RPMI7951 (cell line): Measurements from ENCODE around the genes CTNNAL1 and MUSK.

- RAMPAGE, long total RNA, result no peak
Measured at GRCh38 chr9:109010577-109011265, 2.6 kb downstream of the CTNNAL1 start.

DNA sequence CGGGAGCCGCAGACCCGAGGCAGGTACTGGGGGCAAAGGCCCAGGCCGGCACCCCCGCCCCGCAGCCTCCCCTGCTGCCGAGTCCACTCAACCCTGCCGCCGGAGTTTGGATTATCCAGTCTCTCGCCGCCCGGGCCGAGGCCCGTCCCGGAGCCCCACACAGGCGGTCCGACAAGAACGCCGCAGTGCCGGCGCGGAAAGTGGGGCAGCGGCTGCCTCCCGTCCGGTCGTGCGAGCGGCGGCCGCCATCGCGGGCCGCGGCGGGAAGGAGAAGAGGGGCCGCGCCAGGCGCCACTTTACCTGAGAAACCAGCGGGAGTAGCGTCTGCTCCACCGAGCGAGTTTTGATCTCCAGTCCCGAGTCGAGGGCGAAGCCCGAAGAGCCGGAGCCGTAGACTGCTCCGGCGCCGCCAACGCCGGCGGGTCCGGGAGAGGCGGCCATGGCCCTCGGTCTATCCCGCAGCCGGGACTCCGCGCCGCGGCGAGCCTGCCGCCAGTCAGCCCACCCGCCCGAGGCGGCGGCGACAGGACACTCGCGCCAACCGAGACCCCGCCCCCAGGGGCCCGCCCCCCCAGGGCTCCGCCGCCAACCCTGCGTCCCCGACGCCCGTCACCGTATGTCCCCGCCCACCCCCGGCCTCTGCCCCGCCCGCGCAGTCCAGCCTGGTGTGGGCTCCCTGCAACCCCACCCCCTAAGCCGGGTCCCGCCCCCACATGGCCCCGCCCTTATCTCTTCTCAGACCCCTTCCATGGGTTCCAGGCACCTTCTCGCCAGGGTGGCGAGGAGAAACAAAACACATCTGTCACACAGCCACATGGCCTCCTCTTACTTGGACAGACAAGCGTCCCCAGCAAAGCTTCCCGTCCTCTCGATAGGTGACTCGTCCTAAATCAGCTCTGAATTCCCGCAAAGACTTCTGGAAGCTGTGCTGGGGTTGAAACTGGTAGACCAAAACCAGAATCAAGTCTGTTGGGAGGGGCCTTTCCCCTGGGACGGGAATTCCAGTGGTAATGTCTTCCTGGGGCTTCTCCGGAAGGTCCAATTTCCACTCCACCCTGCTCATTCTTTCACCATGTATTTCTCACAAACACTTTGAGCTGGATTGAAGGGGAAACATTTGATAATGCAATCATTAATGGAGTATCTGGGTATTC, at the start of gene CTNNAL1:
TSS of gene CTNNAL1 (minus strand) at position 498 of the 1,154 bp plus-strand sequence.
- RAMPAGE, long total RNA, result start-site peak on the minus strand centred at position 484 of the sequence, 55 bp wide, 312 and 173 reads in 2 replicates

GRCh38 chr9:109094298-109094861, 25.4 kb downstream of the TMEM245 start:
- RAMPAGE, long total RNA, result no peak

DNA sequence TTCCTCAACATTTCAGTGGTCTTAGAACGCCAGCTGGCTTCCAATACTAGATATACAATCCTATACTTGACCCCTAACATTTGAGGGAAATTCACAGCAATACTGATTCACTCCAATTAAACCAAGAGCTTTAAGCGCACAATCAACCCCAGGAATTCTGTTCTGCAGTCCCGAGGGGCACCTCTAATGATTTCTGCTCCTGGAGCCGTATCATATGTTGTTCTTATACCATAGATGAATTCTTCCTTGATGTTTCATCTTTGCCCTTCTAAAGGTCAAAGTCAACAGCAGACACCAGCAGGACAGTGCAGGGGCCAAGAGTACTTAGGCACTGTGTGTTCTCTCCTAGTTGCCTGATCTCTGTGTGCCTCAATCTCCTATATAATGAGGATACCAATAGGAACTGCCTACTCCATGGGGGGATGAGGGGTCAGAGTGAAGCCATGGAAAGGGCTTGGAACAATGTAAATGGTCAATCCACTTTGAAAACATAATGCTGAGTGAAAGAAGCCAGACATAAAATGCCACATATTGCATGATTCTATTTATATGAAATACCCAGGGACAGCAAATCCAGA, 16.5 kb downstream of the EPB41L4B start:
- RAMPAGE, long total RNA, result no peak

DNA sequence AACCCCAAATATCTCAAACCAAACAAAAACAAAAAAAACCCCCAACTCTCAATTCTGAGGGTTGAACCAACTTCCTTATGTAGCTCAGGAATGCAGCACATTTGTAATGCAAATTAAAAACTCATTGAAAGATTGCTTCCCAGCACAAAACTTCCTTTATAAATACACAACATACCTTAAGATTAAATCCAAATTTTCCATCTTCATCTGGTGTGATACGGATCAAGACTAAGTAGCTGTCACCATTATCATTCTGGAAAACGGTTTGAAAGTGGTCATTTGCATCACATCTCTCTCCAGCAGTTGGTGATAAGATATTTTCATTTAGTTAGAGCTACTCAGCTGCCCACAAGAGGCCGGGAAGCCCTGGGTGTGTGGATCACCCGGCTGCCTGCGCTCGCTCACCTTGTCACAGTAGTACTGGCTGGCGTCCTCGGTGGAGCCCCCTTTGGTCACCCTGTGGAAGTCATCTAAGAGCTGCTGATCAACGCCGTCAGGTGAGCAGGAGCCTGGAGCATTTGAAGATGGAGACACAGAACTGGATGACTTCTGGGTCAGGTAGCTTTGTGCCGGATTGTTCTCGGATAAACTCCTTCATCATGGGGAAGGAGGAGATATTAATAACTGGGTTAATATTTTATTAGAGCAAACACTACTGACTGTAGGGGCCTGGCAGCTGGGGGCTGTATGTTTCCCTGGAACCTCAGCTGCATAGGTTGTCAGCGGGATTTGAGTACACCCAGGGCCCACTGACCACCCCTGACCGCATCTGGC, 88.1 kb downstream of the PTPN3 start:
- RAMPAGE, long total RNA, result no peak

- RAMPAGE, long total RNA, result no peak
Measured at GRCh38 chr9:109418573-109419431, 79.3 kb downstream of the PTPN3 start.

- RAMPAGE, long total RNA, result no peak
Measured at GRCh38 chr9:109421092-109421740, 76.9 kb downstream of the PTPN3 start.

- RAMPAGE, long total RNA, result no peak
Measured at GRCh38 chr9:109428522-109429172, 69.5 kb downstream of the PTPN3 start.

DNA sequence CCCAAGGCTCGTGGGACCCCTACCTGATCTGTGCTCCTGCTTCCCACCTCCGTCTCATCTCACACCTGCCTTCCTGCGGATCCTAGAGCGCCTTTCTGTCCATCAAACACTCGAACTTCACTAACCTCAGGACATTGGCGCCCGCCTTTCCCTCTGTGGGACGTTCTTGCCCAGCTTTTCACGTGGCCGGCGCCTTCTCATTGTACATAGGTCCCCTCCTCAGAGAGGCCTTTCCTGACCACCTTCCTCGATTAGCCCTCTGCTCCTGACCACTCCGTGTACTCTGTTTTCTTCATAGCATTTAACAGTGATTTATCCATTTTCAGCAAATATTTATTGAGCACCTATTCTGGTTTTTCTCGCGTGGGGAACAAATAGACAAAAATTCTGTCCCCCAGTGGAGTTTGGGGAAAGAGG, 625 bp upstream of the PTPN3 start:
- RAMPAGE, long total RNA, result no peak

DNA sequence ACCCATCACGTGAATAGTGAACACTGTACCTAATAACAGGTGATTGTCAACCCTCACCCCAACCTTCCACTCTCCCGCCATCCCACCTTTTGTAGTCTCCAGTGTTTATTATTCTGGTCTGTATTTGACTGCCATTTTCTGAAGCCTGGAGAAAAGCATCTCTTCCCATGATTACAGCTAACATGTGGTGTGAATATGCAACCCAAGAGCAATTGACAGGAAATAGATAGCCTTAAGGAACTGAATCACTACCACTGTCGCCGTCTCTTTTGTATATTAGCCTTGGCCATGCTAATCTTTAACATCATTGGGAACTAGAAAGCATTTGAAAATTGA, 43.3 kb upstream of the PALM2AKAP2 start:
- RAMPAGE, long total RNA, result no peak

GRCh38 chr9:109861426-109861681, 81.4 kb downstream of the PALM2AKAP2 start:
- RAMPAGE, long total RNA, result no peak

- RAMPAGE, long total RNA, result no peak
Measured at GRCh38 chr9:109887102-109887529, 107.1 kb downstream of the PALM2AKAP2 start.

DNA sequence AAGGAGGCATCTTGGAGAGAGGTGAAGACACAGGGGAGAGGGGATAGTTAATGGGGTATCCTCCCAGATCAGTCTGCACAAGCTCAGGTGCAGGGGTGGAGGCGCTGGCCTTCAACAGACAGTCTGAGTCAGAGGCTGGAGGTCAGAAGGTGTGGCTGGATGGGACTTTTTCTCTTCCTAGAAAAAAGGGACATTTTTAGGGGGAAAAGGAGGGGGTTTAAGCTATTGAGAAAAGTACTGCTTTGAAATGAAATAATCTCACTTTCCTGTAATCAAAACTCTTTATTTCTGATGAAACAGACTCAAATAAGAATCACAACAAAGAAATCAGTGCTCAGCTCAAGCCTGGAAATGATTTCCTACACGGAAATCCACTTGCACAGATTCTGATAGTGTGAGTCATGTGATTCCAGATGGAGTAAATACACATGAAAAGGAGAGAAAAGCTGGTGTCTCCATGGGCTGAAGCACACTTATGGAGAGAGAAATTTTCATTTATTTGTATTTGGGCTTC, 131.0 kb downstream of the PALM2AKAP2 start:
- RAMPAGE, long total RNA, result no peak

GRCh38 chr9:109918237-109918784, 138.3 kb downstream of the PALM2AKAP2 start:
- RAMPAGE, long total RNA, result no peak

GRCh38 chr9:110170973-110171654, 36.8 kb downstream of the C9orf152 start:
- RAMPAGE, long total RNA, result no peak

DNA sequence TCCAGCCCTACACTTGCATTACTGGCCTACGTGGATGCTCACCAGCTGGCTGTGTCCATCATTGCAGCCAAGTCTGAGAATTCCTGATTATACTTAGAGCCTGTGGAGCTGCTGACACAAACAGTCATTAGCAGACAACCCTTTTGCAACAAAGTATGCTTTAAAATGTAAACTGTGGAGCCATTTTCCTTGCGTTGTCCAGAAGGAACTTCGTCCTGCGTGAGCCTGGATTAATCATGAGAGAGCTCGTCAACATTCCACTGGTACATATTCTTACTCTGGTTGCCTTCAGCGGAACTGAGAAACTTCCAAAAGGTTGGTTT, at the start of gene MUSK:
TSS of gene MUSK (plus strand) at position 123 of the 323 bp plus-strand sequence.
- RAMPAGE, long total RNA, result no peak

GRCh38 chr9:110895496-110896053, 142.7 kb downstream of the LPAR1 start:
- RAMPAGE, long total RNA, result no peak

- RAMPAGE, long total RNA, result no peak
Measured at GRCh38 chr9:110968329-110969045, 69.8 kb downstream of the LPAR1 start.

DNA sequence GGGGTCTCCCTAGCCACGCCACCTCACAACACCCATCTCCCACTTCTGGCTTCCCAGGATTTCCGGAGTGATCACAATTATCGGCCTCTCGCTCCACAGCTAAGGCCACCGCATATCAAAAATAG, 990 bp upstream of the LPAR1 start:
- RAMPAGE, long total RNA, result no peak

DNA sequence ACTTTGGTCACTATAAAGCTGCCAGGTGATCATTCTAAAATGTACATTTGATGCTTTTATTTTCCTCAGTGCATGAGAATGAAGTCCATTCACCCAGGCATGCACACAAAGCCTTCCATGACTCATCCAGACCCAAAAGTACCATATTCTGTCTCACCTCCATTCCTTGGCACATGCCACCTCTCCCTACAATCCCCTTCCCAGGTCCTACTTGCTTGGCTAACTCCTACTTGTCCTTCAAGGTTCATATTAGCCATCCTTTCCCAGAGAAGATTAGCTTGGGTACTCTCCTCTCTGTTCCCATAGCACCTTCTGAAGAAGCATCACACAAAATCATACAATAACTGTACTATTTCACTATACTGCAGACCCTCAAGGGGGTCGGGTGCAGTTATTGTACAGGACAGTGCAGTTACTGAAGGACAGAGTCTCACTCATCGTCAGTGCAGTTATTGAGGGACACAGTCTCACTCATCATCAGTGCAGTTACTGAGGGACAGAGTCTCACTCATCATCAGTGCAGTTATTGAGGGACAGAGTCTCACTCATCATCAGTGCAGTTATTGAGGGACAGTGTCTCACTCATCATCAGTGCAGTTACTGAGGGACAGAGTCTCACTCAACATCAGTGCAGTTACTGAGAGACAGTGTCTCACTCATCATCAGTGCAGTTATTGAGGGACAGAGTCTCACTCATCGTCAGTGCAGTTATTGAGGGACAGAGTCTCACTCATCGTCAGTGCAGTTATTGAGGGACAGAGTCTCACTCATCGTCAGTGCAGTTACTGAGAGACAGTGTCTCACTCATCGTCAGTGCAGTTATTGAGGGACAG, 56.8 kb upstream of the OR2K2 start:
- RAMPAGE, long total RNA, result no peak